Epithelial cell of prostate (primary cell): ENCODE measurements around a stretch of chr21.

DNA sequence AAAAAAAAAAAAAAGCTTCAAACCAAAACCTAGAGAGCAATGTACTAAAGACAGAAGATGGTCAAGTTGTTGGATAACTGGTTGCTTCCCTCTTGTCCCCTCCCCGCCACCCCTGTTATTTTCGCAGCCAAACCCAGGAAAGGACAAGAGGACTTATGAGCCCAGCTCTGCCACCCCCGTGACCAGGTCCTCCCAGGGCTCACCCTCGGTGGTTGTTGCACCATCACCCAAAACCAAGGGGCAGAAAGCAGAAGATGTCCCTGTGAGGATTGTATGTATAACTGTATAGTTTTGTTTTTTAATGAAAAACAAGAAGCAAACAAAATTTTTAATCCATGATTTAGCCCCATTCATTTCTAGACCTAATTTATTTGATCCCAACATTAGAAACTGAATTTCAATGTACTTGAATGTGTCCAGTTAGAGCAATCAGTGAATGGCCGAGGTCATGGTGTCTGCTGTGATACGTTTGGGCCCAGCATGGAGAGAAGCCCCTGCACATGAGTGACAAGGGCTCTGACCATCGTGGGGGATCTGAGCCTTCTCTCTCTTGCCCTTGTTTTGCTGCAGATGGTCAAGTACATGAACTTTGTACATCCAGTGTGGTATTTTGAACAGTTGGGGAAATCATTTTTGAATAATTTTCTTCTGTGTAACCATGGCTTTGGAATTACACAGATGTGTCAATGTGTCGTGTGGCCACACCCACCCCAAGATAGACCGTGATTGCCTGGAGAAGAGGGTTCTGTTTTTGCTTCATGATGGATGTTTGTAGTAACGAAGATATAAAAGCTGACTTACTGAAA, 69.2 kb downstream of the VPS26C start:
- RRBS: no CpG with 5 or more reads among the region's 10 CpGs

DNA sequence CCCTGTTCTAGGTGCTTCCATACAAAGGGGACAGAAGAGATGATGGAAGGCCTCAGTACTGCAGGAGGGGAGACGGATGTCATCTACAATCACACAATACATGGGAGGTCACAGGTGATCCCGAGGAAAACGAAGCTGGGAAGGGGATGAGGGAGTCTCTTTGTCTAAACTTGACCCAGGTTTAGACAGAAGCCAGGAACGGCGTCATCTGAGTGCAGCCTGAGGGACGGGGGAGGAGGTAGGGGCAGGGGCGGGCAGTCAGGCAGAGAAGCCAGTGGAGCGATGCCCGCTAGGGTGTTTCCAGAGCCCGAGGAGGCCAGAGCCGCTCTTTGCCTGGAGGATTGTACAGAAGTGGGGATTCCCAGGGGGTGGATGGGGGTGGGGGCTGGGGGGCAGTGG, 58.5 kb downstream of the VPS26C start:
- RRBS: no CpG with 5 or more reads among the region's 11 CpGs

GRCh38 chr21:37243293-37243545, 23.9 kb downstream of the VPS26C start:
- RRBS: no CpG with 5 or more reads among the region's 12 CpGs

GRCh38 chr21:37257932-37258526, 9.1 kb downstream of the VPS26C start:
- RRBS: 2% methylated on average over 8 of the region's 45 CpGs

DNA sequence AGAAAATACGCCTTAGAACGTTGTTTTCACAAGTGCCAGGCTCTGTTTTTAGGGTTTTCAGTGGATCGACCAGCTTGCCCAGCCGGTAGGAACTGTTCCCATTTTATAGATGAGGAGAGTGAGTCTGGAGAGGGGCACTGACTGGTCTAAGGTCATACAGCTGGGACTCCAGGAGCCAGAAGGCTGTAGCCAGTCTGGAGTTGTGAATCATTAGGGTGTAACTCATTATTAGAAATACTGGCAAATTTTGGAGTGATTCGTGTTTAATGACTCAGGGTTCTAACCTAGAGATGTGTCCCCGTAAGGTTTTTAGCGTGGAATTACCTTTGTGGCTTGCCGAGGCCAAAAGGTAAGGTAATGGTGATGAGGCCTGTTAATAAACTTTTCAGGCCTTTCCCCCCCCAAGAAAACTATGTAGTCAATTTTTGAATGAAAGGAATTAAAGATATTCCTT, 2.0 kb downstream of the DYRK1A start:
- RRBS: no CpG with 5 or more reads among the region's 8 CpGs

GRCh38 chr21:37387848-37388291, 21.3 kb downstream of the DYRK1A start:
- RRBS: no CpG with 5 or more reads among the region's 3 CpGs

GRCh38 chr21:37435107-37435654, 68.6 kb downstream of the DYRK1A start:
- RRBS: no CpG with 5 or more reads among the region's 6 CpGs

GRCh38 chr21:37446373-37447022, 79.9 kb downstream of the DYRK1A start:
- RRBS: no CpG with 5 or more reads among the region's 5 CpGs

DNA sequence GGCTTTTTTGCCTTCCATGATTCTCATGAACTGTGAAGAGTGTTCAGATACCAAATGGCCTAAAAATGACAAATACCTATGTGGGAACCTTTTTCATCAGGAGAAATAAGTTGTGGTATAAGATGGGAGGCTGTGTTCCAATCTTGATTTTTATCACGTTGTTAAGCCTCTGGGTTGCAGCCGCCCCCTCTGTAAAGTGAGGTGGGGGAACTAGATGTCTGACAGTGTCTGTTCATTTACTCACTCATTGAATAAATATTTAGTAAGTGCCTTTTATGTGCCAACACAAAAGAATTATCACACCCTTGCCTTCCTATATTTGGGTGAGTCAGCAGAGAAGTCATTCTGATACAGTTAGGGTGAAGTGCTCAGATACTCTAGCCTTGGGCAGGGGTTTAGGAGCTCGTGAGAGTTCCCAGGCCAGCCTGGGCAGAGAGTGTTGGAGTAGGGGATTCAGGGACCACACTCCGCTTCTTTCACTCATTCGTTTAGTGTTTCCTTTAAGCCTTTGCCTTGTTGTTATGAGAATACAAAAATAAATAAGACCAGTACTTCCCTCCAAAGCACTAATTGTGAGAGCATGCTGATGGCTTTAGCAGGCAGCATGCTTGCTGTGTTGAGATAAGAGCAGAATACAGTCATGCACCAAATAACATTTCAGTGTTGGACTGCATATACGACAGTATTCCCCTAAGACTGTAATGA, 83.8 kb downstream of the DYRK1A start:
- RRBS: no CpG with 5 or more reads among the region's 6 CpGs

- RRBS: no CpG with 5 or more reads among the region's 11 CpGs
Measured at GRCh38 chr21:37631536-37632189, 265.1 kb downstream of the DYRK1A start.

DNA sequence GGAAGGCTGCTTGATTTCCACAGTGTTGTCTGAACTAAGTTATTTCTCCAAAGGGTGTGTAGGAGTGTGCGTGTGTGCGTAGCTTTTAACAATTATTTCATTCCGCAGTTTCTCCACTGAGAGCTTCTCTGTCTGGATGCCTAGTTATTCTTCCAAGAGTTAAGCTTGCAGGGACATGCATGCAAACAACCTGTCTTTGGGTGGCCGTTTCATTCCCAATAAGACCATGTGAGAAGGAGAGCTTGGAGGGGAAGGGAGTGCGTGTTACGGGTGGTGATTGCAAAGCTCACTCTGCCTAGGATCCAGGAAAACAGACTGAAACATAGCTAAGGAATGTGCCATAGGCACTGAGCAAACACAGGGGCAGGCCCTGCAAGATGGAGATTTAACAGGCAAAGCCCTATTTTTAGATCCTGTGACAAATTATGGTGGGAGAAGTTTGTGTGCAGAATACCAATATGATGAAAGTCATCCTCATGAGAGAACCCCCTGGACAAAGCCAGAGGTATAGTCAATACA, 269.8 kb downstream of the DYRK1A start:
- RRBS: no CpG with 5 or more reads among the region's 6 CpGs

GRCh38 chr21:38121183-38121782, 135.5 kb upstream of the KCNJ15 start:
- RRBS: no CpG with 5 or more reads among the region's 25 CpGs

GRCh38 chr21:38219252-38219455, 37.6 kb upstream of the KCNJ15 start:
- RRBS: no CpG with 5 or more reads among the region's 4 CpGs

DNA sequence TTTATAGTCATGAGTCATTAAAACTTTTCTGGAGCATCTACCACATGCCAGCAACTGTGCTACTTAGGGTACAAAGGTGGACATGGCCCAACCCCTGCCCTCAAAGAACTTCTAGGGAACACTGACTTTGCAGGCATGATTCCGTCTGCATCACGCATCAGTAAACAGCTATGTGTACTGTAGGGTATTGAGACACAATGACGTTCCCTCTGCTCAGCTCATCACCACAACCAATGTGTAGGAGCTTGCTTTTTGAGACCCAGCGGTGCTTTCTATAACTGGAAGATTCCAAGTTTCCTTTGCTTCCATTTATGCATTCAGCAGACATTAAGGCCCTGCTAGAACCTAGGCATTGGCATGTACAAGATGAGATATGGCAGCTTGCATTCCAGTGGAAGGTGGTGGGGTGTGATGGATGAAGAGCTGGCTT, 21.1 kb downstream of the KCNJ15 start:
- RRBS: no CpG with 5 or more reads among the region's 4 CpGs

DNA sequence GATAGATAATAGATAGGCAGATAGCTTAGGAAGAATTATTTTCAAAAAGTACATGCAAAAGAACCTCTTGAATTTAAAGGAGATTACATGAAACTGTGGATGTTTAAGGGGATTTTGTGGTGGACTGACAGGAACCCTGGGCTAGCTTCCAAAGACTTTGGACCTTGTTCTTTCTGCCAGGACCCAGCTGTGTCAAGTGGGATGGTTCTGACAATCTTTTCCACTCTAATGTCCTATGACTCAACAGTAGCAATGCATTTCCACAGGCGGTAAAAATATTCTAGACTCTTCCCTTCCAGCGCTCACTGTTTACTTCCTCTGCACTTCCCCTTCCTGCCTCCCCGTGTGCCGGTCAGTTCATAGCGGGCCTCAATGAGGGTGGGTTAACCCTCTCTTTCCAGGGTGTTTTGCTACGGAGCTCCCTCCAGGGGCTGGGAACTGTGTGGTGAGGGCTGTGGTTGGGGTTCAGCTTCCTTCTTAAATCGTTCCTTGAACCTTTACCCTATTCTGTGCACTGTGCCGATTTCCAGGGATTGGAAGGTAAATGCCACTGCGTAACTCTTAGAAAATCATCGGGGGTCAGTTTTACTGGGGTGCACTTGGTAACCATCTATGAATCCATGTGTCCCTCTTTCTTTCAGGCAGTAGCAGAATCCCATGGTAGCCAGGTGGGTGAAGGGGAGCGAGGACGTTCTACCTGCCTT, 39.6 kb downstream of the KCNJ15 start:
- RRBS: no CpG with 5 or more reads among the region's 12 CpGs

DNA sequence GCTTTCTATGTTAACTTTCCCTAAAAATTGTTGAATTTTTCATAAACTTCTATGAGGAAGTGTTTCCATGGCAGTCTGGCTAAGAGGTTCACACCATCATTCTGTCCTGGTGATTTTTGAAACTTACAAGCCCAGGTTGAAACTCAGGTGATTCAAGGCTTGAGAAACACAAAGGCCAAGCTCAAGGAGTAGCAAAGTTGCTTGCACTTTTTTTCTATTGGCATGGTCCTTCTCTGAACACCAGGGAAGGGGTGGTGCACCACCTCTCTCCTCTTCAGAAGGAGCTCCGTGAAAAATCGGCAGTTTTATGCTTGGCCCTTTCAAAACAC, 43.1 kb downstream of the ERG start:
- RRBS: no CpG with 5 or more reads among the region's 2 CpGs

- RRBS: no CpG with 5 or more reads among the region's 6 CpGs
Measured at GRCh38 chr21:38812940-38813684, 7.4 kb downstream of the ETS2 start.

- RRBS: no CpG with 5 or more reads among the region's 11 CpGs
Measured at GRCh38 chr21:38814561-38815181, 8.9 kb downstream of the ETS2 start.

DNA sequence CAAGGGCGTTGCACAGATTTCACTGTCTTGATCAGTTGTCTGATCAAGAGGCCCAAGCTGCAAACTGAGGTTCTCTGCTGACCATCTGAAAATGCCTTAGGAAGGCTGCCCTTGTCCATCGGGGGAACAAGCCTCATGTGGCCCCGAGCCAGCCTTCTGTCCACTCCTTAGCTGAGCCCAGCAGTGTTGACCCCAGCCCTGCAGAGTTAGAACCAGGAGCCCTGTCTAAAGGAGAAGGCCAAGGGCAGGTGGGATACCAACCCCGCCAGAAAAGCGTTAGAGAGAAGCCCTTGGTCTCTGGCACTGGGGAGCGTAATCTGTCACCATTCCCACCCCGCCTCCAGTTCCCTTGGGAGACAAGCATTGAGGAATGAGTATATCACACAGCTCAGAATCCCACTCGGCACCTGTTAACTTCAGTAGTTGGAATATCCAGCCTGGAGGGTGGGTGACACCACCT, 16.2 kb downstream of the ETS2 start:
- RRBS: no CpG with 5 or more reads among the region's 8 CpGs

DNA sequence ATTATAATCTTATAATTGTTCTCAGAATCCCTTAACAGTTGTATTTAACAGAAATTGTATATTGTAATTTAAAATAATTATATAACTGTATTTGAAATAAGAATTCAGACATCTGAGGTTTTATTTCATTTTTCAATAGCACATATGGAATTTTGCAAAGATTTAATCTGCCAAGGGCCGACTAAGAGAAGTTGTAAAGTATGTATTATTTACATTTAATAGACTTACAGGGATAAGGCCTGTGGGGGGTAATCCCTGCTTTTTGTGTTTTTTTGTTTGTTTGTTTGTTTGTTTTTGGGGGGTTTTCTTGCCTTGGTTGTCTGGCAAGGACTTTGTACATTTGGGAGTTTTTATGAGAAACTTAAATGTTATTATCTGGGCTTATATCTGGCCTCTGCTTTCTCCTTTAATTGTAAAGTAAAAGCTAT, 17.6 kb downstream of the ETS2 start:
- RRBS: no CpG with 5 or more reads among the region's 1 CpG